Tibial artery (tissue), 1 donor: ENCODE results near the genes SLC16A1 and BCL2L15.

- PRO-cap: no peak
Measured at GRCh38 chr1:112714009-112714905, 875 bp downstream of the PPM1J start.

DNA sequence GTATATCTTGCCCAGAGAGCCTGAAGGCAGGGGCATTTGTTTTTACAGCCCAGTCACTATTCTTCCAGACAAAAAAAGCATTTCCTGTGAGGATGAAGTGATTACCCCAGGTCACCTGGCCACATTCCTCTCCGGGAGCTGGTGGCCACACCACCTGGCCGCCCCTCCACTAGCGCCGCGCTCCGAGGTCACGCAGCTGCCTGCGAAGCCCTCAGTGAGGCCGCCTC is 106.7 kb downstream of the SLC16A1 start:
- PRO-cap: no peak

GRCh38 chr1:112854603-112855037 is 101.4 kb downstream of the SLC16A1 start:
- PRO-cap: no peak

GRCh38 chr1:112904990-112905483 is 51.0 kb downstream of the SLC16A1 start:
- PRO-cap: no peak

- PRO-cap: bidirectional peak, plus-strand start at chr1:112956299, minus-strand start at chr1:112956195
Measured at GRCh38 chr1:112956000-112956847, at the start of gene SLC16A1. Gene SLC16A1 (minus strand): TSS chr1:112956196.

DNA sequence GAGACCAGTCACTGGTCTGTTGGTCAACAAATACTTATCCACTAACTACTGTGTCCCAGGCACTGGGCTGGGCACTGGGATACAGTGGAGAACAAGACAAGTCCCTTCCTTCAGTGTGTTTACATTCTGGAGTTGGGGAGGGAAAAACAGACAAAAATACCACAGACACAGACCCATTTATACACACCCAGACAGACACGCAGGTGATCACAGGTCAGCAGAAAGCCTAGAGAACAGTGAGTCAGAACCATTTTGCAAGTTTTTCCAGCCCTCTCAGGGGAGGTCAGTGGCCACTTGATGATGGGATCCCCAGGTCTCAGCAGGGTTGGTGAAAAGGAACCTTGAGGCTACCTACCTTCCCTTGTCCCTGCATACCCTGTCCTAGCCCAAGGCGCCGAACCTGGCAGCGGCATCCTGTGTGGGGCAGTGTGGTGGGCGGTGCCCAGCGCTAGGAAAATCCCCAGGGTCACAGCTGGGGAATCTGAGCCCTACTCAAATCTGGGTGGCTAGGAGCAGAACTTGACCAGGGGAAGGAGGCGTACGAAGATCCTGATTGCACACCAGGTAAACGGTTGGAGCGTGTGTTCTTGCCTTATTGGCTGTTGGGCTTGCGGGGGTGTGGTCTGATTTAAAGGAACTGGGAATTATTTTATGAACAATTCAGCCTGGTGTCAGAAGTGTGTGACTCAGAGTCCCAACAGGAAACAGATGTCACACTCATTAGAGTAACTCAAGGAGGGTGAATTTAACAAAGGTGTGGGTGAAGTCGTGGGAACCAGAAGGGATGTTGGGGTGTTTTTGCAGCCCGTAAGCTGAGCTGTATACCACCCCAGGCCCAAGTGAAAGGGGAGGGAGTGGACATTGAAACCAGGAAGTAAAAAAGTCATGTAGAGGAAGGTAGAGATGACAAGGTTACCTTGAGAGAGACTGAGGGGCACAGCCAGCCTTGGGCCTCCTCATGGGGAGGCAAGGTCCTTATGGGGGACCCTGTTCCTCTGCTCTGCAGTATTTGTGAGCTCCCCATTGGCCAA is 118.6 kb downstream of the LRIG2 start:
- PRO-cap: no peak

GRCh38 chr1:113253098-113253686 is 137.1 kb upstream of the MAGI3 start:
- PRO-cap: no peak

DNA sequence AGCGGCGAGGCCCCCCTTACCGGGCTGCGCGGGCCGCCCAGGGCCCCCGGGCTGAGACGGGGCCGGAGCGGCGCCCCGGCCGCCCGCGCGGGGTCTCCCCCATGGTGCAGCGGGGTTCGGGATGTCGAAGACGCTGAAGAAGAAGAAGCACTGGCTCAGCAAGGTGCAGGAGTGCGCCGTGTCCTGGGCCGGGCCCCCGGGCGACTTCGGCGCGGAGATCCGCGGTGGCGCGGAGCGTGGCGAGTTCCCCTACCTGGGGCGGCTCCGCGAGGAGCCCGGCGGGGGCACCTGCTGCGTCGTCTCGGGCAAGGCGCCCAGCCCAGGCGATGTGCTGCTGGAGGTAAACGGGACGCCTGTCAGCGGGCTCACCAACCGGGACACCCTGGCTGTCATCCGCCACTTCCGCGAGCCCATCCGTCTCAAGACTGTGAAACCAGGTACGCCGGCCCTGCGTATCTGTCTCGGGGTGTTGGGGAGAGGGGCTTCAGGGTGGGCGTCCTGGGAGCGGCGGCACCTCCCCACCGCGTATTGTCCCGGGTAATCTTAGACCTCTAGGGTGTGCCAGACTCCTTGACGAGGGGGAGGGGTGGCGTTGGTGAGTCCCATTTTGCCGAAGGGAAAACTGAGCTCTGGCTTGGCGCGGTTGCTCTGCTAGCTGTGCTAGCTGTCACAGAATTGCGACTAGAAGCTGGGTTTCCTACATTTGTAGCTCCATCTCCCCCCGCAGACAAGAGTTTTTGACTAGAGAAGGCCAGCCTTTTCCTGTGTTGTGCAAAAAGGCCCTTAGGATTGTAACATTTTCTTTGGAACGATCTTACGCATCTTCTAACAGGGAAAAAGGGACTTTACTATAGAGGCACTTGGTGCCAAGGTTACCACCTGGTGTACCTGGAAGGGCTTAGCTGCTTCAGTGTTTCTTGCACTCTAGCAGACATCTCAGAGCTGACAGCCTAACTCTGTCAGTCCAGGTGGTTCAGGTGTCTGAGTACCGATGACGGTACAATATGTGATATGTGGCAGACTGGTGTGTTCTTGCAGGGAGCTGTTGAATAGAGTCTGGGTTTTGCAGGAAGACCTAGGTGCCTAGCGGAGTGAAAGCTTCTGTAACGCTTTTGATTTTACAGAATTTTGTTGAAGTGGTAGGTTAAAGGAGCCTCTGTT is 978 bp downstream of the MAGI3 start:
- PRO-cap: no peak

DNA sequence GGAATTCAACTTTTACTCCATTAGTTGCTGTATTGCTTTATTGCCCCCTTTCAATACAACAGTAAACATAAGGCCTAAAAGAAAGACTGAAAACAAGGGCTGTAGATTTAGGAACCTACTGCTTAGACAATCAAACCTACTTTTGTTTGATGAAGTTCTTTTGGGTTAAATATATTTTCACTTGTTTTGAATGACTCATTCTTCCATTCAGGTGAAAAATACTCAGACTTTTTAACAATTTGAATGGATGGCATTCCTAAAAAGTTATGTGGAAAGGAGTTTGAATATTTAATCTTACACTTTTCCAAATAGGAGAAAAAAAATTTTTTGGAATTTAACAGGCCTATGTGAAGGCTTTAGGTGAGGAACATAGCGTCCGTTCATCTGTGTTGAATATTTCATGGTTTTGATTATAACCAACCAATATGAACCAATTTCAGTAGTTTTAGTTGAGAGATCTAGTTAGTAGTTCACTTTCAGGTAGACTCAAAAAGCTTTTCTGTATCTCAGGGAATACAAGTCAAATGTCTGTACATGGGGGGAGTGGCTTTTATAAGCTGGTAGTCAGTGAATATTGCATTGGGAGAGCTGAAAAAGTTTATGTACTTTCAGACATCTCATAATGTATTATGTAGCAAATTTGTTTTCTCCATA is 30.1 kb downstream of the MAGI3 start:
- PRO-cap: no peak

- PRO-cap: no peak
Measured at GRCh38 chr1:113456925-113457515, 66.7 kb downstream of the MAGI3 start.

DNA sequence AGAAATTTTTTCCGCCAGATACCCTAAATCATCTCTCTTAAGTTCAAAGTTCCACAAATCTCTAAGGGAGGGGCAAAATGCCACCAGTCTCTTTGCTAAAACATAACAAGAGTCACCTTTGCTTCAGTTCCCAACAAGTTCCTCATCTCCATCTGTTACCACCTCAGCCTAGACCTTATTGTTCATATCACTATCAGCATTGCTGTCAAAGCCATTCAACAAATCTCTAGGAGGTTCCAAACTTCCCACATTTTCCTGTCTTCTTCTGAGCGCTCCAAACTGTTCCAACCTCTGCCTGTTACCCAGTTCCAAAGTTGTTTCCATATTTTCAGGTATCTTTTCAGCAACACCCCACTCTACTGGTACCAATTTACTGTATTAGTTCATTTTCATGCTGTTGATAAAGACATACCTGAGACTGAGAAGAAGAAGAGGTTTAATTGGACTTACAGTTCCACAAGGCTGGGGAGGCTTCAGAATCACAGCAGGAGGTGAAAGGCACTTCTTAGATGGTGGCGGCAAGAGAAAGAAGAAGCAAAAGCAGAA is 39.8 kb downstream of the PHTF1 start:
- PRO-cap: no peak

GRCh38 chr1:113783541-113784056 is 24.3 kb upstream of the PHTF1 start:
- PRO-cap: no peak

GRCh38 chr1:113886842-113887870 is at the start of gene BCL2L15:
Gene BCL2L15 (minus strand): TSS chr1:113887581.
- PRO-cap: no peak

DNA sequence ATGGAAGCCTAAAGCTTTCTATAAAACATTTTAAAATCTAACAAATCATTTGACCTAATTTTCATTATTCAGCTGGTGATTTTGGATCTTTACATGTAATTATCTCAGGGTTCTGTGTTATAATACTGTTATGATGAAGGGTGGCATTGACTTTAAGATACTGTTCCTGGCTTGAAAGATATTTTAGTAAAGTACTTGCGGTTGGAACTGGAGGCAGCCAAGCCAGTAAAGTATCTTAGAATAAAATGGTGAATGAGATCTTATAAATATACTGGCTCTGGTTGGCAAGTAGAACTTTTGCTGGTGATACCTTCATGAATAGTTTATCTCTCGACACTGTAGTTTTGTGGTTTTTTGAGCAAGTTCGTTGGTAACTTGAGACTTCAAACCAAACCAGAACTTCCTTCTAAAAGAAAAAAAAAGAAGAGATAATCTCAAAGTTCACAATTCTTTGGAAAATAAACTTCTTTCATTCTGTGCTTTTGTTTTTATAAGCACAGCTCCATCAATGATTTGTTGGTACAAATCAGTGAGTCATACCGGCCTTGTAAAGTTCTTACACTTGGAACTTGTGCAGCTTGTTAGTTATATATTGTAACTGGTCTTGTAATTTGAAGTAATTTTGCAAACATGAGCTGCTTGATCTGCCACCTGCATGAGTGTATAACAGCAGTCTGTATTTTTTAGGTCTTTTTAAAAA is 2.3 kb downstream of the HIPK1 start:
- PRO-cap: no peak

GRCh38 chr1:114251177-114251564 is 97.5 kb upstream of the SYT6 start:
- PRO-cap: no peak

DNA sequence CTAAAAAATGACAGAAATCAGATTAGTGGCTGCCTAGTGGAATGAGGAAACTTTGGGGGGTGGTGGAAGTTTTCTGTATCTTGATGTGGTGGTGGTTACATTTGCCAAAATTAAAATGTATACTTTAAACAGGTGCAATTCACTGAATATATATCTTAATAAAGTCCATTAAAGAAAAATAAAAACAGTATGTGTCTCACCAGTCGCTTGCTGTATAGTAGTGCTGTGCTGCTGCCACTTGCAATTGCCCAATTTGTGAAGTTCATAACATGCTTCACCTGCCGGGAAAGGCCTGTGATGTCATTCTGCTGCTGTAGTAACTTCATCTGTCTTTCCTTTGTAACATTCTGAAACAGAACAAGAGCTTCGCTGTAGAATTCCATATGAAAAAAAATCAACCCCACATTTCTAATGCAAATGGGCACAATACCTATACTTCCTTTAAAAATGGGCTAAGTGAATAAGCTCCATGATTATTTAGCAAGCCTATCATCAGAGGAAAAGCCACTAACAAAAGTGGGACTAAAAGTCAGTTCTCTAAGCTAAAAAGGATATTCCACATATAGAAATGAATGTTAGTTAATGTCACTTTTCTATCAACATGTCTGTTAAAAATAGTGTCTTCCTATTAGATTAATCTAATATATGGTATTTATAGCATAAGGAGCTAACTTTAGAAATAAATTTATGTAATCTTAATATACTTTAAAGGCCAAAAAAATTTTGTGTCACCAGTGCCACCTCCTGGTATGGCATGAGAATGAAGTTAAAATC is 83.3 kb downstream of the TRIM33 start:
- PRO-cap: no peak

GRCh38 chr1:114717000-114717401 is 430 bp upstream of the NRAS start:
- PRO-cap: no peak

- PRO-cap: no peak
Measured at GRCh38 chr1:114737861-114738342, 19.9 kb downstream of the CSDE1 start.

- PRO-cap: unidirectional peak, plus-strand start at chr1:114757050
Measured at GRCh38 chr1:114756889-114757832, 623 bp downstream of the CSDE1 start.

DNA sequence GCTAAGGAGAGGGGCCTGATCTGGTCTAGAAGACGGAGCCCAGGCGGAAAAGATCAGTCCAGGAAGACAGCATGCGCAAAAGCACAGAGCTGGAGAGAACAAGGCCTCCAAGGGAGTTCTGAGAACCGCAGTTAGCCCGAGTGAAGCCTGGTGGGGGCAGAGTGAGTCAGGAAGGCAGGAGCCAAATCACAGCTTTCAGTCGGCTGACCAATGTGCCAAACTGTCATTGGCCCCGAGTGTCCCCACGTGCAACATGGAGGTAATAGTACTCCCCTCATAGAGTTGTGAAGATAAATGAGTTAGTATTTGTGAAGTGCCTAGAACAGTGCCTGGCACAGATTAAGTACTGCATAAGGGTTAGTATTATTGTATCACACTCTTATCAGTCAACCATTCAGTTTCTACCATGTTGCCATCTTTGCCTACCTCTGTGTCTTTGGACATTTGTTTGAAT is 1.3 kb upstream of the TSPAN2 start:
- PRO-cap: unidirectional peak, minus-strand start at position 83 of the sequence; unidirectional peak, minus-strand start at position 142 of the sequence